Measurements from ENCODE around the gene RHOC.

- PRO-cap = no peak
- RRBS = no CpG with 5 or more reads among the region's 8 CpGs
Observed at GRCh38 chr1:111735877-111736356, 3.3 kb downstream of the INKA2 start.

DNA sequence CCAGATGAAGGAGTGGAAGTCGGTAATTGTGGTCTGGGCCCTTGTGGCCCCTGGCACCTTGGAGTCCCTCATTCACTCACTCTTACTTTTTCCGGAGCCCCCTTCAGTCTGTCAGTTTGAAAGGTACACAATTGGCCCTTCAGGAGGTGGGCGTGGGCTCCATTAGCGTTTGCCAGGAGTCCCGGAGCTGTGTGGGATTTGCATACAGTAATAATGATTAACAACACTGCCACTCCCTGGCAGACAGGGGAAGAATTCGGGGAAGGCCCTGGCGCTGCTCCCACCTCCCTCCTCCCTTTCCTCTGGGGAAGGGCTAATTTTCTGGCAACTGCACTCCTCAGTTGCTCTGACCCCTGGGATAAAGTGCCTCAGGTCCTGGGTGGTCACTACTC, 1.9 kb upstream of the KCND3 start:
- PRO-cap = no peak
- RRBS = 3% methylated on average over 4 of the region's 7 CpGs

DNA sequence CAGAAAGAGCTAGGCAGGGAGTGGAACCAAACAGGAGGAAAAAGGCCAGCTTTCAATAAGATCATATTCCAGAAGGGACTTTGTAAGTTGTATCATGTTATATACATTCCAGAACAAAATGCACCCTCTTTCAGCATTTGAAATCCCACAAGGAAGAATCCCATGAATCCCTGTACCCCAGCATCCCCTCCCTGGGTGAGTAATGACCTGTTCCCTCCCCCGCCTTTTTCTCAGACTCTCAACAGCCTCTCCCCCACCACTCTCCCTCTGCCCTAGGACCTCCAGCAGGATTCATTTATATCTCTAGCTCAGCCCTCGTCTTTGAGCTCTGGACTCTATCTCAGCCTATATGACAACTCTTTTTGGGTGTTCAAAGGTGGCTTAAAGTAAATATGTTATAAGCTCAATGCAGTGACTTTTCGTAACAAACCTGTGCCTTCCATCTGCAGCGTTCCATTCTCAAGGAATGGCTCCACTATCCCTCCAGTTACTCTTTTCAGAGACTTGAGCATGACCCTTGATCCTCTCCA, 80.2 kb upstream of the KCND3 start:
- PRO-cap = unidirectional peak, minus-strand start at position 257 of the sequence
- RRBS = no CpG with 5 or more reads among the region's 4 CpGs

GRCh38 chr1:112144622-112145154, 155.2 kb upstream of the KCND3 start:
- PRO-cap = no peak
- RRBS = no CpG with 5 or more reads among the region's 2 CpGs

GRCh38 chr1:112455715-112456408, 52.9 kb upstream of the WNT2B start:
- PRO-cap = no peak
- RRBS = 78% methylated on average over 1 of the region's 9 CpGs

- PRO-cap = bidirectional peak, plus-strand start at chr1:112501927, minus-strand start at chr1:112501832
- RRBS = 3% methylated on average over 46 of the region's 65 CpGs
Observed at GRCh38 chr1:112501539-112502495, 6.9 kb upstream of the WNT2B start.

DNA sequence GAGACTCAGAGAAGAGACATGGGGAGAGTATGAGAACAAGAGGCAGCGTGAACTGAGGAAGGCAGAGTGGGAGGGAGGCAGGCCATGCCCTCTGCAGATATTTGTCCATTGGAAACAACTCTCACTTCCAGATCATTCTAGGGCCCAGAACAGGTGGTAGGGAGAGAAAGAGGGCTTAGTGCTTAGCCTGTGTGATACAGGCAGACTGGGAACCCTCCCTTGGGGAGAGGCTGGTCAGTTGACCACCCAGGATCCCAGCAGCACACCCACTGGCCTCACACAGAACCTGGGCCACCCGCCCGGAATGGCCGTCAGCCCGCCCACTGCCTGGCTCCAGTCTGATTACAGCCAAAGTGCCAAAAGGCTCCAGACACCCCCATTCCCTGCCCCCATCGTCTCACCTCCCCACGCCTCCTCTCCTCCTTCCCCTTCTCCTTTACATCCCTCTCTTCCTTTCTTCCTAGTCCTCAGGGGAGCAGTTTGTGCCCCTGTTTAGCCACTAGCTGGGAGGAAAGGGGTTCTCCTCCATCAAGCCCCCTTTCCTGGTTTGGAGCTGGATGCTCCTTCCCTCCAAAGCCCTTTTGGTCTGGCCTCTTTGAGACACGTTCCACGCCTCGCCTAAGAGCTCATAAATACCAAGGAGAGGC, 4.8 kb upstream of the WNT2B start:
- PRO-cap = no peak
- RRBS = no CpG with 5 or more reads among the region's 10 CpGs

DNA sequence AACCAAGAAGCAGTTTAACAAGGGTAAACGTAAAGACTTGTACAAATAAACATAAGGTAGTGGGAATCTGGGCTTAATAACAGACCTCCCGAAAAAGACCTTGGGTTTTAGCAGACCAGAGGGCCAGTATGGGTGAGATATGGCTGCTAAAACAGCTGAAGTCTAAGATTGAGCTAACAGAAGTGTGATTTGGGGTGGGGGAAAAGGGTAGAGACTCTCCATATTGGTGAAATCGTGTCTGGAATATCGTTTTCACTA, 1.3 kb downstream of the MOV10 start:
- PRO-cap = no peak
- RRBS = no CpG with 5 or more reads among the region's 4 CpGs

DNA sequence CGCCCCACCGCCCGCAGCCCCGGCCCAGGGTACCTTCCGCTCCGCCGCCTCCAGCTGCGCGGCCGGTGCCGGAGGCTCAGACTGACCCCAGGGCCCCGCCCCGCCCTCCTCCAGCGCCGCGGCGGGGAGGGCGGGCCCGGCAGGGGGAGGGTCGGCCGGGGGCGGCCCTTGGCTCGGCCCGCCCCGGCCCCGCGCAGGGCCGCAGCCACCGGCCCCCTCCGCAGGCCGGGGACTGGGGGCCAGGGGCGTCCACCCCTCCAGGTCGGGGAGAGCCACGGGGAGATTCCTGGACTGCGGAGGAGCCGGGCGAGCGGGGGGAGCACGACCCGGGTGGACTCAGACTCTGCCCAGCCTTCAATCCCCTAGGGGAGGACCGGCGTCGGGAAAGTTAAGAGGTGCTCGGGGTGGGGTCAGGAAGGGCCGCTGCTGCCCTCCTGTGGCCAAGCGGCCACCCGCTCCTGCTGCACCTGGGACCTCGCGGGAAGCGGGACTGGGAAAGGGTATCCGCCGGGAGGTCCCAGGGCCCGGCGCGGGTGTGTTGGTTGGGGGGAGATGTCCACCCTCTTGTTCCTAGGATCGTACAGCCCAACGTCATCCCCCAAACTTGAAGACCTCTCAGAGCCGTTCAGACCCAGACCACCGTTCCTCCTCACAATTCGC, at the start of gene RHOC:
RHOC (minus strand) TSS at position 83 of the 660 bp plus-strand sequence.
- PRO-cap = bidirectional peak, plus-strand start at position 223 of the sequence, minus-strand start at position 56 of the sequence
- RRBS = 2% methylated on average over 24 of the region's 60 CpGs

GRCh38 chr1:112713418-112713987, 1.6 kb downstream of the PPM1J start:
- PRO-cap = no peak
- RRBS = no CpG with 5 or more reads among the region's 7 CpGs

GRCh38 chr1:112852149-112852669, 103.8 kb downstream of the SLC16A1 start:
- PRO-cap = no peak
- RRBS = no CpG with 5 or more reads among the region's 15 CpGs

DNA sequence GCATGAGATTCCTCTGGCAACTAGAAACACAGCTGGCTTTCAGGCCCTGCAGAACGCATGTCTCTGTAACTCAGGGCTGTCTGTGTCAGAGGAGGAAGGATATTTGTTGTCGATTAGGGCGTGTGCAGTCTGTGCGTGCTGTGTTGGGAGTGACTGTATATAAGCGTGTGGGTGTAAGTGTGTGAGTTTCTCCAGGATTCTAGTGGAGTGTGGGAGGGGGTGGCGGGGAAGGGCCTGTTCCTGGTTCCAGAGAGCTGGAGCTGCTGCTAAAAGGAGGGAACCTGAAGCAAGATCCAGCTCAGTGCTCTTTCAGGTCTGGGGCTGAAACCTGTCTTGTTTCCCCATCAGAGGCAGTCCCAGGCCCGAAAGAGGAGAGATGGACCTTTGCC, 74.2 kb downstream of the SLC16A1 start:
- PRO-cap = no peak
- RRBS = no CpG with 5 or more reads among the region's 7 CpGs

- PRO-cap = no peak
- RRBS = no CpG with 5 or more reads among the region's 7 CpGs
Observed at GRCh38 chr1:112913303-112914175, 42.5 kb downstream of the SLC16A1 start.

DNA sequence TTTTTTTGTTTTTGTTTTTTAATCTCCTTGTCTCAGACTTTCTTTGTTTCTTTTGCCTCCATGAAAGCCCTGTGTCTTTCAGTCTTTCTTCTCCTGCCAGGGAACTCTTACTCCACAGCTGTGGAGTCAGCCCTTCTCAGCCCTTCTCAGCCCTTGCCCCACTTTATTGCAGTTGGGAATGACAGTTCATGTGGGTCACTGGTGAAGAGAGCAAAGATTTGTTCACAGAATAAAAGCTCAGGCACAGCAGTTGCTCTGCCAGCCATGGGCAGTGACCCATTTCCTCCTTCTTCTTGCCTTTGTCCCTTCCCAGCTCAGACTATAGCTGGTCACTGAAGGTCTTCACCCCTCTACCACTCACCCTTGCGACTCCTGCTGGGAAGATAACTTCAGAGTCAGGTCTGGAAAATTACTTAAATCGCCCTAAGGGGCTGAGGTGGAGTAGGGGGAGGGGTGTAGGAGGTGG, 29.4 kb upstream of the LRIG2 start:
- PRO-cap = no peak
- RRBS = no CpG with 5 or more reads among the region's 2 CpGs

DNA sequence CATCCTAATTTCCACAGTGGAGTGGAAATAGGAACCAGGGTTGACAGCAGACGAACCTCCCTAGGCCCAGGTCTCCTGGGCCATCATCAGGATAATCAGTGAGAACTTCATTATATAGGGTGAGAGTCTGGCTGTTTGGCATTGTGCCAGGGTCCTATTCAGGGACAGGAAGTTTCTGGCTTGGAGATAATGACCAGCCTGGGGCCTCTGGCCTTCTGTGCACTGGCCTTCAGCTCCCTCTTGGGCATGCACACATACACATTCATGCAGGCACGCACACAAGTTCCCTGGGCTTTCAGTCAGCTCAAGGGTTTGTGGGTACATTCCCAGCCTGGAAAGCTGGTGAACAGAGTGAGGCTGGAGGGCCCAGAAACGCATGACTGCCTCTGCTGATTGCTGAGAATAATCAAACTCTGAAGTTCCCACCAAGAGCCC, 13.9 kb upstream of the LRIG2 start:
- PRO-cap = unidirectional peak, minus-strand start at position 85 of the sequence
- RRBS = no CpG with 5 or more reads among the region's 3 CpGs

- PRO-cap = no peak
- RRBS = no CpG with 5 or more reads among the region's 13 CpGs
Observed at GRCh38 chr1:113191270-113192300, 118.6 kb downstream of the LRIG2 start.

DNA sequence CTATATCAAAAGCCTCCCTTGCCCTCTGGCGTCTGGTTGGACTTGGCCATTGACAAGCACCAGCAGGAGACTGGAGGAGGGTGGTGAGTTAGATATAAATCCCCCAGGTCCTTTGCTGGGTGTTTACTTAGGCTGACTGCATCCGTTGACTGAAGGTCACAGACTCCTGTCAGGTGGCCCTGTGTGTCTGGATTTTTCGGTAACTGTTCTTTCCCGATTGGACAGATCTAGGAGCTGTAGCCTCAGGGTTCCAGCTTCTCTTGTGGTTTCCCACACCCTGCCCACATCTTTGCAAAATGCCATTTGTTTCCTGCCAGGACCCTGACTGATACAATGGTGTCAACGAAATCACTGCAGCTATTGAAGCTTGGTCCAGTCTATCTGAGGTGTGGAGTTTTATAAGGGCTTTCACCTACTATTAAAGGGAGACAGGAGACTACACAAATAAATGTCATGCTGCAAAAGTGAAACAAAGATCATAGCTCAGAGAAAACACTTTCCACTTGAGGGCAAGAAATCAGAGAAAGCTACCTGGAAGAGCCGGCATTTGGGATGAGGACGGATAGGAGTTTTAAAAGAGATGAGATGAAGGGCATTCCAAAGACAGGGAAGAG, 1.5 kb upstream of the MAGI3 start:
- PRO-cap = no peak
- RRBS = 37% methylated on average over 2 of the region's 7 CpGs

DNA sequence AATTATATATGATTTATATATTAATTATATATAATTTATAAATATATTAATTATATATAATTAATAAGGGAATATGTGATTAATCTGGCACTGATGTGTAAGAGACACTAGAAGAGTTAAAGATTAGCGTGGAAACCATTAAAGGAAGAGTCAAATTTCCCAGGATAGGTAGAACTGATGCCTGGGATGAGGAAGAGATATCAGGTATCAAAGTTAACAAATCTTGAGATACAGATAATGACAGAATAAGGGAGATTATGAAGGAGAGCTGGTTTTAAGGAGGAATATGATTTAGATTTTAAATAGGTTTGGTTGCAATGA, 26.1 kb downstream of the MAGI3 start:
- PRO-cap = no peak
- RRBS = no CpG with 5 or more reads among the region's 1 CpG

GRCh38 chr1:113557440-113558071, 167.2 kb downstream of the MAGI3 start:
- PRO-cap = no peak
- RRBS = no CpG with 5 or more reads among the region's 10 CpGs

DNA sequence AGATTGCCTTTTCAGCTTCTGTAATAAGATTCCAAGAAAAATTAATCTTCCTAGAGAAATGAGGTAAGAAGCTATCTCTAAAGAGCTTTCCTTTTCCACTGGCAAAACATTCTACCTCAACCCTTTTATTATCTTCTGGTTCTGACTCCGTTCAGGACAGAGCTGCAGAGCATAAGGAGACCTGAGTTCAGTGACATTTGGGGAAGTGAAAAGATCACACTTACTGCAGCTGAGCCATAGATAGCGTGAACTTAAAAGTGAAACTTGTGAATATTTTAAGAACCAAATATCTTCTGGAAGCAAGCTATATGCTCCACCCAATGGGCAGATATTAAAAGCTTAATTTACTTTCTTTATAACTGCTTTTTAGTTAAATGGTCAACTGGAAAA, 27.9 kb downstream of the BCL2L15 start:
- PRO-cap = no peak
- RRBS = no CpG with 5 or more reads among the region's 2 CpGs

All from kidney (tissue), 2 donors.